Epithelial cell of esophagus (primary cell): Measurements from ENCODE around the genes THEGL and CENPC.

DNA sequence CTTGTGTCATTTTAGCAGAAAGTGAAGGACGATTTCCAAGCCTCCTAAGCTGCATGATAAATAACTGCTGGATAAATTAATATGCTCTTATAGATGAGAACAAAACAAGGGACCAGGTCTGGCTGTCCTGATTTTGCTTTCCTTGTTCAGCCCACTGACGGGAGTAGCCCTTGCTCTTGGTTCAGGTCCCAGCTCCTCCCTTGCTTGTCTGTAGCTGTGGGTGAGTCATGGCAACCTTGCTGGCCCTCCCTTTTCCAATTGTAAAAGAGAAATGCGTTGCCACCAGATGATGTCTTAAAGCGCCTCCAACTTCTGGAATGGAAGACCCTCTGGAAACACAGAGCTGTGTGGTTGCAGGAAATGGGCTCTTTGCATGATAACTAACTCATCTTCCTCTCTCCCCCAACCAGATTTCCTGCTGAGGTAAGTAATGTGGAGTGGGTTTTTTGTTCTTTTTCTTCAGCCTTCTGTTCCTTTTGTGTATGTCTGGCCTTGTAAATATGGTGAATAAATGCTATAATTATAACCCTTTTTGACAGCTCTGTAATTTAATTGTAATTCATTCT, 167.0 kb downstream of the CRACD start:
- RRBS: no CpG with 5 or more reads among the region's 4 CpGs

DNA sequence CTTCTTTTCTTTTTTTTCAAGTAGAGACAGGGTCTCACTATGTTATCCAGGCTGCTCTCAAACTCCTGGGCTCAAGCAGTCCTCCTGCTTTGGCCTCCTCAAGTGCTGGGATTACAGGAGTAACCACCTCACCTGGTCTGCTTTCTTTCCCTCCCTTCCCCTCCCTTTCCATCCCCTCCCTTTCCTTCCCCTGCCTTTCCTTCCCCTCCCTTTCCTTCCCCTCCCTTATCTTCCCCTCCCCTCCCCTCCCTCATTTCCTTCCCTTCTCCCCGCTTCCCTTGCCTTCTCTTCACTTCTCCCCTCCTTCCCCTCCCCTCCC, 169.1 kb downstream of the AASDH start:
- RRBS: no CpG with 5 or more reads among the region's 1 CpG

GRCh38 chr4:56490289-56490929, 15.2 kb upstream of the ARL9 start:
- RRBS: no CpG with 5 or more reads among the region's 5 CpGs

GRCh38 chr4:56530170-56531159, at the start of gene THEGL:
Gene THEGL, plus strand, starts transcription at chr4:56530606.
- RRBS: 2% methylated on average over 11 of the region's 69 CpGs

DNA sequence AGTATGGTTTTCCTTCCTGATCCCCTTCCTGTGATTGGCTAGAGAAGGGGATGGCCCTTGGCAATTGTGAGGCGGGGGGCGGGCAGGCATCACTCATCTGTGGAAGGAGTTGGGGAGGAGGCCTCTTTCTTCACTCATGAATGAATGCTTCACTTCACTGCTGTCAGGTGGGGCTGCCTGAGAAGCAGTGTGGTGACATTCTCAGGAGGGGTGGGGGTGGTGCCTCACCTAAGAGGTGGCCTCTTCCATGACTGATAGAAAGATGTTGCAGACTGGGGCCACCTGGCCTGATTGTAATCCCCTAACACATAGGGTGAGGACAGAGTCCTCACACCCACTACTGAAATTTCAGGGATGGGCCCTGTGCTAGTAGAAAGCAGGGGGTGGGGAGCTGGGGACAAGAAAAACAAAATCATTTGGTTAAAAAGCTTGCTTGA, 5.5 kb upstream of the HOPX start:
- RRBS: no CpG with 5 or more reads among the region's 2 CpGs

DNA sequence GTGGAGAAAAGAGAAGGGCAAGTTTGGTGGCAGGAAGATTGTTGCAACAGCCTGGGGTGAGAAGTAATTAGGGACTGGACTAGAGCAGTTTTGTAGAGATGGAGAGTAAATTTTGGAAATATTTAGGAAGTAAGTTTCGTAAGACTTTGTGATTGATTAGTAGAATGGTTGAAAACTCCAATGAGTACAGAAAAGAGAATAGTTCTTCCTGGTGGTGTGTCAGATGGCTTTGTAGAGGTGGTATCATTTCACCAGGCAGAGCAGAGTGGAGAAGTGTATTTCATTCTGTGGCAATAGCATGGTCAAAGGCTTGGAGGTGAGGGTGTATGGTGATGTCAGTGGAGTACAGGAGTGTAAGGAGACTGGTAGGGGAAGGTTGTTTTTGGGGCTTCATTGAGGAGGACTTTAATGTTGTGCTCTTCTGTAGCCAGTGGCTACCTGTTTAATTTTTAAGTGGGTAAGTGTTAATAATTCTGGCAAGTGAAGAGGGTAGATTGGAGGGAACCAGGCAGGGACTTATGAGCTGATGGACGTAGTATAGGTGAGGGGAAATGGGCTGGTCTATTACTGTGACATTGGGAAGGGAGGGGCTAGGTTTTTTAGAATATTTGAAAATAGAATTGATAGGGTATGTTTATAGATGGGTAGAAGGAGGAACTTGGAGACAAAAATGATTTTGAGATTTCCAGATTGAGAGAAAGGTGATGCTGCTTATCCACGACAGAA, 30.5 kb downstream of the POLR2B start:
- RRBS: no CpG with 5 or more reads among the region's 3 CpGs

- RRBS: no CpG with 5 or more reads among the region's 1 CpG
Observed at GRCh38 chr4:57085766-57086199, 24.4 kb downstream of the IGFBP7 start.

DNA sequence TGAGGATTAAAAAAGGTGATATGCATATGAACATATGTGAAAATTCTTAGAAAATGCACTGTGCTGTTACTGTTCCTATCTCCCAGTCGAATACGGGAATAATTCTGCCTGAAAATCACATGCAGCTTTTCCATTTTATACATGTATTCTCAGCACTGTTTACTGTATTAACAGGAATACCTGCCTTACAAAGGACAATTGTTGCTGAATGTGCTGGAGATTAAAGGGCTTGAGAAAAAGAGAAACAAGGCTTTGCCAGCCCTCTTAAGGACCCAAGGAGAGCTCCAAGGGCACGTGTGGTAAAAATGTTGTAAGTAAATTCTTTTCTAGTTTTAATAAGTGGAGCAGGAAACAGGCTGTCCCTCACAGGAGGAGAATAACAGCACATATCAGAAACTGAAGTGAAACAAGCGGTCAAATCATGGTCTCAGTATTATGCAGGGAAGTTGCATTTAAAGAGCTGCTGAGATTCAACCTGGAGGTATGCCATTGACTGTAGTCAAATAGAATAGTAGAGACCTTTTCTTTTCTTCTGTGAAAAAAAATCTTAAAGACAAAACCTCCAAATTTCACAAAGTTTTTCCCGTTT, 18.5 kb downstream of the IGFBP7 start:
- RRBS: no CpG with 5 or more reads among the region's 5 CpGs

- RRBS: no CpG with 5 or more reads among the region's 1 CpG
Observed at GRCh38 chr4:57104151-57105168, 5.7 kb downstream of the IGFBP7 start.

DNA sequence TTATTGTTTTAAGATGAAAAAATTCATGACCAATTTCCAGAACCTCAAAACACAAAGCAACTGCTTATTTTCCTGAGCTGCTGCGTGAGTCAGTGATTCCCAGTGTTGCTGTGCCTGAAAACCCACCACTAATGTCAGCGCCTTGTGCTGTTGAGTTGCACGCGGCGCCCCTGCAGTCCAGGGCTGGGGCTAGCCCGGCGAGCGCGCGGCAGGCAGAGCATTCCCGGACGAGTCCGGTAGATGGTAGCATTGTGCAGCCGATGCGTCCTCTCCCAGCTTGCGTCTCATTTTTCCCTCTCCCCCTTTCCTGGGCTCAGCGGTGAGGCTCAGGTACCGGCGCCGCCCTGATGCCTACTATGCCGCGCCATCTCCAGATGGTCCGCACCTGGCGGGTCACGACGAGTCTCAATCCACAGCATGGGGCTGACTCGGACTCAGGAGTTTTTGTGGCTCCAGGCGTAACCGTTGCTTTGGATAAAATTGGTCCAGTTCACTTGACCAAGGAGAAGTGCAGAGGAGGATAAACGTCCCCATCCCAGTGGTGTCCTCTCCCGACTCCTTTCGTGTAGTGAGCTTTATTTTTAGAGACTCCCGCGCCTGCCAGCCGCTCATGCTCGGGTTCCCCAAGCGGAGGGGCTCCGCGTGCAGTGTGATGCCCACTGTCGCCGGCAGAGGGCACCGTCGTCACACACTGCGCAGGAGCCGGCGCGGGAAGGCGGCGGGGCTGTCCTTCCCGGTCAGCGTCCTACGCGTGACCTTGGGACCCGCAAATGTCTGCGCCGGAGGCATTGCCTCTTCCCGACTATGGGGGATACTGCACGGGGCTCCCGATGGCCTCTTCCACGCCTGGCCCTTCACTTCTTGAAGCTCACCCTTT, 53.6 kb upstream of the IGFBP7 start:
- RRBS: 1% methylated on average over 15 of the region's 60 CpGs

DNA sequence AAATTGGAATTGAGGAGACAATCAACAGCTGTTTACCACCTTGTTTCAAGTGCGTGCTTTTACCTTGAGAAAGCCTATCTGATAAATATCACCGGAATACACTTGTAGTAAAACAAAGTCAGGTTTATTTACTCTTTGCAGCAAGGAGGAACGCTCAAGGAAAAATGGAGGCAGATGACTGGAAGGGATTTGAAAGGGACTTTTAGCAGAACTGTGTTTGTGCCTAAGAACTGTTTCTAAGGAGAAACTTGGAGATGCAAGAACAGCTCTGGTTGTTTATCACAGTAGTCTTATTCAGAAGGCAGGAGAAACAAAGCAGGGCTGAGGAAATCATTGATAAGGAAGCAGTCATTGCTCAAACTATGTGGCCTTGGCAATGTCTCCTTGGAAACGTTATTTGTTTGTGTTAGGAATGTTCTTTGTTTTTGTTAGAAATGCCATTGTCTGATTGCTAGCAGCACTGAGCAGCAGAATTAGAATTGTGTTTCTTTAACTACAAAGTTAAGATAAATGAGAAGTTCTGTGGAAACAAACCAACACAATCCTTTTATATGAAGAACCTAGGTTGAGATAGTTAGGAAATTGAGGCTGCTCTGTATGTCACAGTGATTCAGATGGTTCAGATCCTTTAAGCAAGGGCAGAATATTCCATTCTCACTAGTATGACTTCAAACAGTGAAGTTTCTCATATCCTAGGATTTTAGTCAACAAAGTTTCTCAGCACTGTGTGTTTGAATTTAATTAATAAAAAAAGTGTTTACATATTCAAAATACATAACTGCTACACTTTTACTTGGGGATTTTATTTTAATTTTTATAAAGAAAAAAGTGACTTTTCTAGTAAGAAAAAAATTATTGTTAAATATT, 1191.3 kb upstream of the IGFBP7 start:
- RRBS: no CpG with 5 or more reads among the region's 4 CpGs

GRCh38 chr4:61740814-61741401, 540.8 kb downstream of the ADGRL3 start:
- RRBS: no CpG with 5 or more reads among the region's 5 CpGs

GRCh38 chr4:65333104-65333545, 337.2 kb downstream of the EPHA5 start:
- RRBS: no CpG with 5 or more reads among the region's 2 CpGs

GRCh38 chr4:67545107-67545897, at the start of gene CENPC:
Gene CENPC, minus strand, starts transcription at chr4:67545503.
- RRBS: 2% methylated on average over 14 of the region's 54 CpGs

DNA sequence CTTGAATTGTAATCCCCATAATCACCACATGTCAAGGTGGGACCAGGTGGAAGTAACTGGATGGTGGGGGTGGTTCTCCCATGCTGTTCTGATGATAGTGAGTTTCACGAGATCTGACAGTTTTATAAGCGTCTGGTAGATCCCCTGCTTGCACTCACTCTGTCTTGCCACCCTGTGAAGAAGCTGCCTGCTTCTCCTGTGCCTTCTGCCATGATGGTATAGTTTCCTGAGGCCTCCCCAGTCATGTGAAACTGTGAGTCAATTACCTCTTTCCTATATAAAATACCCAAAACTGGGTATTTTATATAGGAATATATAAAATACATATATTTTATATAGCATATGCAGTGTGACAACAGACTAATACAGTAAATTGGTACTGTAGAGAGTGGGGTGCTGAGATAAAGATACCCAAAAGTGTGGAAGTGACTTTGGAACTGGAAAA, 41.6 kb downstream of the UBA6 start:
- RRBS: no CpG with 5 or more reads among the region's 2 CpGs

DNA sequence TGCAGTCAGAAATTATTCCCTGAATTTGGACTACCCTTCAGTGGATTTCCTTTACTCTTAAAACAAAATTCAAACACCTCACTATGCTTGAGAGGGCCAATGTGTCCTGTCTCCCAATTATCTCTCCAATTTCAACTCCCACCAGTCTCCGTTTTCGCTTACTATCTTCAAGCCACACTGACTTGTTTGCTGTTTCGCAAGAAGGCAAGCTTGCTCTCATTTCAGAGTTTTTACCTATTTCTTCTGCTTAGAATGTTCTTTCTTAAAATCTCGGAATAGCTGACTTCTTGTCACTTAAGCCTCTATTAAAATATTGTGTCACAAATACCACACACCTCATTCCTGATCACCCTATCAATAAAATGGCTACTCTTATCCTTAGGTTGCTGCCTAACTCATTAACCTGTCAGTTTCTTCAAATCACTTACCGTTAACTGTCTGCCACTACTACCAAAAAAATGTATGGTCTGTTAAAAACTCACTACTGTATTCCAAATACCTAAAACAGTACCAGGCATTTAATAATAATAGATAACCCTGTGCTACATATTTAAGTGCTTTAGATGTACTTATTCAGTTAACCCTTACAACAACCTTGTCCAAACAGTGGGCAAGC, 3.0 kb downstream of the UBA6 start:
- RRBS: no CpG with 5 or more reads among the region's 5 CpGs

DNA sequence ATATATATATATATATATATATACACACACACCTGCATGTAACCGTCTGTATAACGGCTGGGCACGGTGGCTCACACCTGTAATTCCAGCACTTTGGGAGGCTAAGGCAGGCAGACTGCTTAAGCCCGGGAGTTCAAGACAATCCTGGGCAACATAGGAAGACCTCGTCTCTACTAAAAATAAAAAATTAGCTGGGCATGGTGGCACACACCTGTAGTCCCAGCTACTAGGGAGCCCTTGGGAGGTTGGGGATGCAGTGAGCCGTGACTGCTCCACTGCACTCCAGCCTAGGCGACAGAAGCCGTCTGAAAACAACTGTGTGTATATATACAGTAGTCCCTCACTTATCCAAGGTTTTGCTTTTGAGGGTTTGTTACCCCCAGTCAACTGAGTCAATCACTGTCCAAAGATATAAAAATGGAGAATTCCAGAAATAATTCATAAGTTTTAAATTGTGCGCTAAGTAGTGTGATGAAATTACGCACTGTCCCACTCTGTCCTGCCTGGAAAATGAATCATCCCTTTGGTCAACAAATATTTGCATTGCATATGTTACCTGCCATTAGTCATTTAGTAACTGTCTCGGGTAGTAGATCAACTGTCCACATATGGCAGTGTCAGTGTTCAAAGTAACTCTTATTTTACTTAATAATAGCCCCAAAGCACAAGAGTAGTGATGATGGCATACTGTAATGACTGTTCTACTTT, 3.7 kb downstream of the YTHDC1 start:
- RRBS: no CpG with 5 or more reads among the region's 11 CpGs

DNA sequence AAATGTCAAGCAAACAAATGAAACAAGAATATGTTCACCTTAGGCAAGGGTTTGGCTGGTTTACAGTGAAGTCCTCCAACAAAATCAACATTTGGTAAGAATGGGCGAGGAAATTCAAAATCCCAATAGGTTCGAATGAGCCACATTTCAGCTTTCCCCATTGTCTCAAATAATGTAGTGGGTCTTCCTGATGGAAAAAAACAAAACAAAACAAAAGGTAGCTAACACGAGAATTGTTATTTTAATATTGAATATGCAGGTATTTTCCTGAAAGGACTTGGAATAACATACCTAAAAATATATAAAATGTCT, 10.6 kb downstream of the UGT2B17 start:
- RRBS: no CpG with 5 or more reads among the region's 3 CpGs

DNA sequence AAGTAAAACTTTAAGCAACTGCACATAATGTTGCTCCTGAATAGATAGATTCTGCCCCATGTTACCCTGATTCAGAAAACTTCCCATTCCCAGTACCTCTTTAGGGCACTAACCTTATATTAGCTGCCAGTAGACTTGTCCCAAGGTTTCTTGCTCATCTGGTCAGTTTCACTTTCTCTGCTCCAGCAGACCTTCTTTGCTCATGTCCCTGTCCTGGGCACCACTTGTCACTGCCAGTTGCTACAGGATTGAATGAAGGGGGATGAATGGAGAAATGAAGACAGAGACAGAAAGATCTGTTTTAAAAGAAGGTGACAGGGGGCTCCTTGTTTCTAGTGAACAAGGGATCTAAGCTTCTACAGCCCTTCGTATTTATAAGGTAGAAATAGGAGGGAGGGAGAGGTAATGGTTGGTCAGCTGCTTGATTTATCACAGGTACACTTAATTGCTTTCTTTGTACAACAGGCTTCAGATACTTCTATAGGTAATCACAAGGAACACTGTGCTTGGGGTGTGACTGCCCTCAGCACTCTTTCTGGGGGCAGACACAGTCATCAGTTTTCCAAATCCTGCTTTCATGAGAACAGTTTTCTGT, 65.1 kb upstream of the UGT2B10 start:
- RRBS: no CpG with 5 or more reads among the region's 1 CpG